AG09309 (cell line): ENCODE data around the gene PTPN2.

- RRBS = no CpG with 5 or more reads among the region's 6 CpGs
Measured at GRCh38 chr18:12470562-12471309, 63.0 kb downstream of the PRELID3A start.

- RRBS = no CpG with 5 or more reads among the region's 13 CpGs
Measured at GRCh38 chr18:12503057-12503751, 95.5 kb downstream of the PRELID3A start.

DNA sequence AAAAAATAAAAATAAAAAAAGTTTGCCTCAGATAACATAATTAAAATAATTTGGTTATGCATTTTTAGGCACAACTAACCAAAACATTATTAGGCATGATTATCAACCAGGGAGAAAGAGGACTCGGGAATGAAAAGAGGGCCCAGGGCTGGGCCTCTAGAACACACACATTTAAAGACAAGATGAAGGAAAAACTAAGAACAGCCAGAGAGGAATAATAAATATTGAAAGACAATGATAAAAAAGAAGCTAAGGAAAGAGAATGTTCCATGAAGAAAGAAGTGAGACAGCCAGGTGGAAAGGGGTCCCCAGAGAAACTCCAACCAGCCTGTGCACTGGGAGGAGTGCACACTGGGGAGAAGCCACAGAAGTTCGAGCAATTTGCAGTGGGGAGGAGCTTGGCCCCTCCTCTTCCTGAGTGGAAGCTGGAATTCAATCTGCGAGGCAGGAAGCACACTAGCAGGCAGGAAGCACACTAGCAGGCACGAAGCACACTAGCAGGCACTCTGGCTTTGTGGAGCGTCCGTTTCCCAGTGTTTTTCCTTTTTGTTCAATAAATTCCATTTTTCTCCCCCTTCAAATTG, 21.1 kb upstream of the SPIRE1 start:
- RRBS = no CpG with 5 or more reads among the region's 6 CpGs

- RRBS = 2% methylated on average over 23 of the region's 99 CpGs
Measured at GRCh38 chr18:12883184-12884145, 572 bp downstream of the PTPN2 start.

GRCh38 chr18:12884146-12884927, at the start of gene PTPN2:
Gene PTPN2, minus strand, starts transcription at chr18:12884237.
- RRBS = no CpG with 5 or more reads among the region's 72 CpGs

DNA sequence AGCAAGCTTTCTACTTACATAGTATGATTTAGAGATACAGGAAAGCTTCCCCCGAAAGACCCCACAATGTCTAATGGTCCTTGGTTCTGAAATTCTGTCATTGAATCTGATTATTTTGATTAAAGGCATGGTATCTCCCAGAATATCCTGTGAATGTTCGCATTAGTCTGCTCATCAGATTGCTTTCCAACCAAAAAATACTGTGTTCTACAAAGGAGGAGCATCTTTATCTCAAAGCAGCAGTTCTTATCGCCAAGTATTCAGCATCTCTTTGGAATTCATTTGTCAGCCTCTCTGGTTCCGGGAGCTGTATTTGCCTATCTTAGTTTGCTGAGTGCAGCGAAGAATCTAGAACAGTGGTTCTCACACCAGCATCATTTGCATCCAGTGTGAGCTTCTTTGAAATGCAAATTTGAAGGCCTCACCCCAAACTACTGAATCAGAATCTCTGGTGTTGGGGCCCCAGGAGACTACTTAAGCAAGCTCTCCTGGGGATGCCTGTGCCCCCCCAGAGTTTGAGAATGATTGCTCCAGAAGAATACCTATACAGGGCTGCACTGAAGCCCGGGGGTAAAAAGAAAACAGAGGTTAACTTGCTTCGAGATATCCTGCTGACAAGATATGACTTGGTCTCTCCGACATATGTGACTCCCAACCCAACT, 1.4 kb upstream of the PTPN2 start:
- RRBS = no CpG with 5 or more reads among the region's 8 CpGs

DNA sequence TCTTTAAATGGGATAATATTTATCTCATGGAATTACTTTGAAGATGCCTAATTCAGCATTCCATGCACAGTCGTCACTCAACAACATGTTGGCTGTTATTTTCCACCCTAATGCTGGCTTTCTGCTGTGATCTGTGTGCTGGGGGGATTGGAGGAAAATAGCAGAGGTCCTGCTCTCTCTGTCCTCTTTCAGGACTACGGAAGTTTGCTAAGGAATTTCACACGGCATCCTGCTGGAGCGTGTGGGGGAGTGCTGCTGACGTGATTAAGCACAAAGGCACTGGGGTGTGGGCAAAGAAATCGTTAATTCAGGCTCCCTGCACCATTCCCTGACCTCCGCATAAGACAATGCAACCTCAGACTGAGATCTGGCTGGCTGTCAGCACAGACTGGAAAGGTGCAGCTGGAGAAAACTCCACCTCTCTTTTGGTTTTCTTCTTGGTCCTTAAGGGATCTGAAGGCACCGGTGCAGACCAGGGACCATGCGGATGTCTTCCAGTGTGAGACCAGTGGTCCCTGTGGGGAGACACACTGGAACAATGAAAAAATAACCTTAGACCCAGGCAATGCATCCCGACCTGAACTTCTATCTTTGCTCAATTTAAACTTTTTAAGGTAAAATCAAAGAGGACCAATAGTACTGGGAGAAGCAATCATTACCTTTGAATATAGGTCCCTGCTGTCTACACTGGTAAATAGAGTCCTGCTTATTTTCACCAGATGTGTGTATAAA, 61.9 kb downstream of the LDLRAD4 start:
- RRBS = no CpG with 5 or more reads among the region's 10 CpGs

GRCh38 chr18:13382969-13383557, 164.5 kb downstream of the LDLRAD4 start:
- RRBS = no CpG with 5 or more reads among the region's 14 CpGs

DNA sequence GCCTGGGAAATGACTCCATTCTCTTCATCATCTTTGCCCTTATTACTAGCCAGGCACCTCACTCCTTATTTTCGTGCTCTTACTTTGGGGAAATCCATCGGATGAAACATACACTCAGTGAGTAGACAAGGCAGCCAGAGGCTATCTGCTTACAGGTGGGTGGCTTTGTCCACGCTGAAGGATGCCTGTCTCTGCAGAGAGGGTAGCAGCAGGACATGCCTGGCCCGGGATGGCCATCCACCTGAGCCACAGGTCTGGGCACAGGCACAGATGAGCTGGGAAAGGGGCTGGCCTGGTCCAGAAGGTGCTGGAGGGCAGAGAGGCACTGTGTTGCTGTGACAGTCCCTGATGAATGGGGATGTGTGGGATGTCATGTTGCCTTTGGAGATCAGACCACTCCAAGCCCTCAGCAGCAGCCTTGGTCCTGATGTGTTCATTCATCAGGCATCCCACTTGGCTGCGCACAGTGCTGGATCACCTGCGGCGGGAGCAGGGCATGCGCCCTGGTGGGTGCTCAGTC, 235.9 kb downstream of the LDLRAD4 start:
- RRBS = no CpG with 5 or more reads among the region's 8 CpGs

DNA sequence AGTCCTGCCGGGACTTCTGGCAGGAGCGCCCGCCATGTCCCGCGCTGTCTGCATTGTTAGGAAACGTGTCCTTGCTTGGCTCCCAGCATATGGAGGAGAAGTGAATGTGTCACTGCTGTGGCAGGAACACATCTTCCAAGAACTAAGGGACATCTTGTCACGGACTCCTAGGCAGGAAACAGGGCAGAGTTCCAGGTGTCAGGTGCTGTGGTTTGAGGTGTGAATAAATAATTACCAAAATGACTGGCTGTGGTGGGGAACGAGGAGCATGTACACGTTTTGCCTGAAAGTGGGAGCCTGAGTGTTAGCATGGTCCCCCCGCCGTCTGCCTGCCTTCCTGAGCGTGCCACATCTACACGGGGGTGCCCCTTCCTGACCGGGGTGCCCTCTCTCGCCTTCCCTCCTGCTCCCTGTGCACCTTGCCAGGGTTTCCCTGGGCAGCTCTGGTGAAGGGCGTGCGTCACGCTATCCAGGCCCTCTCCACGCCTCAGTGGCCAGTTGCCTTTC, 237.5 kb downstream of the LDLRAD4 start:
- RRBS = no CpG with 5 or more reads among the region's 19 CpGs

DNA sequence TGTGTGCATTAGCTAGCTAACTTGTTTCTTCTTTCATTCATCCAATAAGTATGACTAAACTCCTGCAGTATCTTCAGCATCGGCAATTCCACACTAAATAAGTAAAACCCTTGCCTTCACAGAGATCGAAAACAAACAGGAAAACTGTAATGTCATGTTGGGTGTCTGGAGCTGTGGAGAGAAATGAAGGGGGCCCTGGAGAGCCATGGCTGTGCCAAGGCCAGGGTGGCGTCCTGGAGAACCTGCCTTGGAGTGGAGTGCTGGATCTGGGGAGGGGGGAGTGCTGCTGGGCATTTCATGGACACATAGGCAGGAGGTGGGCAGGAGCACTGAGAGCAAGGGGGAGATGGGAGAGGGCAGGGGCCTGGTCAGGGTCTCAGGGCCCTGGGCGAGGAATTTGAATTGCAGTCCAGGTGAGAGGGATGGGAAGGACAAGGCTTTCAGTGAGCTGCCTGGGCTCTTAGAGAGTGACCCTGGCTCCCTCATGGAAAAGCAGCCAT, 238.7 kb downstream of the FAM210A start:
- RRBS = no CpG with 5 or more reads among the region's 4 CpGs

GRCh38 chr18:14043155-14043441, 89.1 kb downstream of the ZNF519 start:
- RRBS = no CpG with 5 or more reads among the region's 5 CpGs

GRCh38 chr18:15010272-15010609, 262.3 kb downstream of the ANKRD30B start:
- RRBS = no CpG with 5 or more reads among the region's 25 CpGs

DNA sequence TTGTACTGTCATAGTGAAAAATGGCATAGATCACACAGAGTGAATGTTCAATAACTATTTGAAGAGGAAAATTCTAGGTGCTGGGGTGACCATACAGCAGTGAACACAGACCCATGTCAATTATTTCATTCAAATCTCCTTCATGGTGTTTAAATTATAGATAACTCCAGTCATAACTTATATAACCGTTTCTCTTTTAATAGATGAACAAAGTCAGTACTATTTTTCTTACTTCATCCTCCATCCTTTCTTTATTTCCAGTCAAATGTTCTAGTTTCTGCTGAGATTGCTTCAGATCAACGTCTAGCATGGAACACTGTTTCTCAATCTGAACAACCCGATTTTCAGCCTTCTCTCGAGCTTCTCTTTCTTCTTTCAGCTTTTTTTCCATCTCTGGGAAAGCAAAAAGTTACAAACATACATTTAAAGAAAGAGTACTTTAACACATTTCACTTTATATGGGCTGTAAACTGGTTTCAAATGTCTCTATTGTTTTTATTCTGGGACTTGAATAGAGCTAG, 124.8 kb downstream of the ROCK1 start:
- RRBS = no CpG with 5 or more reads among the region's 4 CpGs

DNA sequence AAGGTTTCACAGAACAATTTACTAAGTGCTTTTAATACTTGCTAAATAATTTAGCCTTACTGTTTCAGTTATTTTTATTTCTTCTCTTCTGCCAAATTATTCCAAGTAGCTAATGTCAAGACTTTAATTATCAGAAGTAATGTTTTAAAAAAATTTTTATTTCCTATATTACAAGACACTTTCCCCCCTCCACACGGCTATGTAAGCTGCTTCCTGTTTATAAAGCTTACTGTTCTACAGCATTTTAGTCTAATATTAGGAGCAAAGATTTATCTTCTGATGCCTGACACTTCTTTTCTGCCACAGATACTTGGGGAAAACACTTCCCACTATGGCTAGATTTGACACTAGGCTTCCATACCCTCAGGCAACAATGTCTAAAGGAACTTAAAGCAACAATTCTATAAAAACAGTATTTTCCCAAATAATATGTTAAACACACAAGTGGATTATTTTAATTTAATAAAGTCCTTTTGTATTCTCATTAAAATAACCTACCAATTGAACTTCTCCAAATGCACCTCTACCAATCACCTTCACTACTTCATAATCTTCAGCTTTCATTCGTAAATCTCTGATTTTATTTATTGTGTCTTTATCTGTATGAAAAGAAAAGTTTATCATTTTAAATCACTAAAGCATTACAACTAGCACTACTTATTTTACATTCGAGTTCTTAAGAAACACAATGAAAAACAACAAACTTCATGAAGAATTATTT, 62.2 kb downstream of the ROCK1 start:
- RRBS = no CpG with 5 or more reads among the region's 3 CpGs

DNA sequence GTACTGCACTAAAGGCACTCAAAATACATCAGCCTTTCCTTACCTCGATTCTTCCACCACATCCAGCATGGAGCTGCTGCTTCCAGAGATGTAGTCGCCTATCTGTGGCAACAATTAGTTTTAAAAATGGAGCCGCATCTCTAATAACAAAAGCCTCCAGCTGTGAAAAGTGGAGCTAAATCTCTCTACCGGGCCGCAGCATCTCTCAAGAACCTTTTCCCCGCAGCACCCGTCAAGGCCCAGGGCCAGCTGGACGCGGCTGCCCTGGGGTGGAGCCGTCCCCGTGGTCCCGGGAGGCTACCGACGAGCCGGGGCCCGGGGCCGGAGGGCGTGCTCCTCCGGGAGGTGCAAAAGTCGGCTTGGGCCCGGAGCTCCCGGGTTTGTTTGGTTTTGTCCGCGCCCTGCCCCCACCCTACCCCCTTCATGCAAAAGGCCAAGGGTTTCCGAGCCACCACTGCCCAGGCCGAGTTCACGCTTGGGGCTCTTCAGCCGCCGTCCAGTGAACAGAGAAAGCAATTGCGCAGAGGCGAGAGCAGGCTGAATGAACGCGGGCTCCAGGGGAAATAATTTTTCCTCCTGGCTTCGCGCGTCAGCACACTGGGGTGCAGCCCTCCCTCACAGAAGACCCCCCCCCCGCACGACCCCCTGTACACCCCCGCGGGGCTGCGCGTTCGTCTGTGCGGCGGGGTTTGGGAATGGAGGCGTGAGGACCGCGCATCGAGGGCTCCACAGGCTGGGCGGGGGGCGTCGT, 623 bp upstream of the GREB1L start:
- RRBS = 3% methylated on average over 7 of the region's 52 CpGs

DNA sequence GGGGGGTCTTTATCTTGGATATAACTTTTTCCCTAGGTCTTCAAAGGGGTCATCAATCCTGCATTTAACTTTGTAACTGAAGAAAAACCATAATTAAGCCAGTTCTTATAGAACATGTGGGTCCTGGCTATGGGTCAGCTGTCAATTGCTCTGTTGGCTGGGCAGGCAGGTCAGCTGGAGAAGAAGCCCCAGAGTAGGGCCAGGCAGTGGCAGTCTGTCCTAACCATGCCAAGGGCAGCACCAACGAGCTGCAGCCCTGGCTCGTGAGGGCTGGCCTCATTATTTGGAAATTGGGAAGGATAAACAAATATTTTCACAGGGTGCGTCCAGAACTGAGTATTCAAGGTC, 87.9 kb downstream of the GREB1L start:
- RRBS = no CpG with 5 or more reads among the region's 3 CpGs

DNA sequence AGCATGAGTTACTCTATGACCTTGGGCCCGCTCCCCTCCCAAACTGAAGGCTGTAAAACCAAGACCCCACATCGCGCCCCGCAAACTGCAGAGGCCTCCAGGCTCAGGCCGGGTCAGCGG, 627 bp downstream of the ESCO1 start:
- RRBS = 3% methylated on average over 2 of the region's 6 CpGs

DNA sequence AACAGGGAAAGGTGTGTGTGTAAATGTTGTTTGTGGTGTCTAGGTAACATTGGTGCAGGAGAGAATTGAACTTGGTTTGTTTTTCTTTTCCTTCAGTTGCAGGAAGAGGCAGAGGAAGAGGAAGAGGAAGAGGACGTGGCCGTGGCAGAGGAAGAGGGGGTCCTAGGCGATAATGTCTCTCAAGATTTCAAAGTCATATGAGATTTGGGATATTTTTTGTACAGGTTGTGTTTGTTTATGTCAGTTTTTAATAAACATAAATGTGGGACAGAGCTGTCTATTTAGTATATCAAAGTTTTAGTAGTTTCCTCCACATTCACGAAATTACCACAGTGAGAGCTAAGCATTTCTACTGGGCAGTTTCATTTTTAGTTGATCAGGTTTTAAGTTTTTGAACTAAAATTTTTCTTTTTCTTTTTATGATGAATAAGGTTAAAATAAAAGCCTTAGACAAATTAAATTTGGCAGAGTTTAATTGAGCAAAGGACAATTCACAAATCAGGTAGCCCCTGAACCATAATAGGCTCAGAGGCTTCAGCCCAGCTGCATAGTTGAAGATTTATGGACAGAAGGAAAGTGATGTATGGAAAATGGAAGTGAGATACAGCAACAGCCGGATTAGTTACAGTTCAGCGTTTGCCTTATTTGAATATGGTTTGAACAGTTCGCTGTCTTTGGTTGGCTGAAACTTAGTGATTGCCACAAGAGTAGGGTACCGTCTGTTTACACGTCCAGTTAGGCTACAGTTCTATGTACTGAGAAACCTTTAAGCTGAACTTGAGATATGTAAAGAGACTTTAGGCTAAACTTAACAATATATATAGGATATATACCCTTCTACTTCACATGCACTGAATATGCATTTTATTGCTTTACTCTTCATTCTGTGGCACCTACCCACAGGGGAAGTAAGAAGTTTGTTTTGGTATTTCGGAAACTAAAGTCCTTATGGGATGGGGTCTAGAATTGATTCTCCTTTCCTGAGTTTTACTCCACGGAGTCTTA, 17.2 kb downstream of the SNRPD1 start:
- RRBS = no CpG with 5 or more reads among the region's 11 CpGs

- RRBS = 1% methylated on average over 5 of the region's 12 CpGs
Measured at GRCh38 chr18:21740272-21740680, 316 bp upstream of the MIB1 start.